Heart (tissue), 3 donors: ENCODE measurements around a stretch of chr7.

GRCh38 chr7:112571782-112572315 is 91.1 kb downstream of the LSMEM1 start:
- RAMPAGE, long total RNA, 2 experiments = no peak in any of the 2 experiments

DNA sequence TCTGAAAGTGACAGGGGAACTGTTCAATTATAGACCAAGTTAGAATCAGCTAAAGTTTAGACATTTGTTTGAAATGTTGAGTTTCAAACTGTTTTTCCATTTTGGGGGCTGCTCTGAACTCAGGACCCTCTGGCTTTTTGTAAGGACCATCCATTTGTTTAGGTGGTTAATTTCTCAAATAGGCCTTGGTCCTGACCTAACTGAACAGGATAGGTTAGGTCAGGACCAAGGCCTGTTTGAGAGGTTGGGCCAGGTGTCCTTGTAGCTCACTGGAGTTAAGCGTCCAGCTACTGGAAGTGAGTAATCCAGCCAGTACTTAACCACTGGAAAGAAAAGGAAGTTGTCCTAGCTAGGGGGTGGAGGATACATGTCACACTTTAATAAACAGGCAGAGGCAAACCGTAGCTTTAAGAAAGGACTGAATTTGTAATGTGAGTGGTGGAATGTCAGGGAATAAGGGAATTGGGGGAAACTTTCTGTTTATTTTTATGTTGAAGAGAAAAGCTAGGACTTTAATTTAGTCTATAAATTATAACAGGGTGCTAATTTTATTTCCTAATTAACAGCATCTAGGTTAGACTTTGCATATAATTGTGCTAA is 50.9 kb upstream of the BMT2 start:
- RAMPAGE, long total RNA, 2 experiments = no peak in any of the 2 experiments

DNA sequence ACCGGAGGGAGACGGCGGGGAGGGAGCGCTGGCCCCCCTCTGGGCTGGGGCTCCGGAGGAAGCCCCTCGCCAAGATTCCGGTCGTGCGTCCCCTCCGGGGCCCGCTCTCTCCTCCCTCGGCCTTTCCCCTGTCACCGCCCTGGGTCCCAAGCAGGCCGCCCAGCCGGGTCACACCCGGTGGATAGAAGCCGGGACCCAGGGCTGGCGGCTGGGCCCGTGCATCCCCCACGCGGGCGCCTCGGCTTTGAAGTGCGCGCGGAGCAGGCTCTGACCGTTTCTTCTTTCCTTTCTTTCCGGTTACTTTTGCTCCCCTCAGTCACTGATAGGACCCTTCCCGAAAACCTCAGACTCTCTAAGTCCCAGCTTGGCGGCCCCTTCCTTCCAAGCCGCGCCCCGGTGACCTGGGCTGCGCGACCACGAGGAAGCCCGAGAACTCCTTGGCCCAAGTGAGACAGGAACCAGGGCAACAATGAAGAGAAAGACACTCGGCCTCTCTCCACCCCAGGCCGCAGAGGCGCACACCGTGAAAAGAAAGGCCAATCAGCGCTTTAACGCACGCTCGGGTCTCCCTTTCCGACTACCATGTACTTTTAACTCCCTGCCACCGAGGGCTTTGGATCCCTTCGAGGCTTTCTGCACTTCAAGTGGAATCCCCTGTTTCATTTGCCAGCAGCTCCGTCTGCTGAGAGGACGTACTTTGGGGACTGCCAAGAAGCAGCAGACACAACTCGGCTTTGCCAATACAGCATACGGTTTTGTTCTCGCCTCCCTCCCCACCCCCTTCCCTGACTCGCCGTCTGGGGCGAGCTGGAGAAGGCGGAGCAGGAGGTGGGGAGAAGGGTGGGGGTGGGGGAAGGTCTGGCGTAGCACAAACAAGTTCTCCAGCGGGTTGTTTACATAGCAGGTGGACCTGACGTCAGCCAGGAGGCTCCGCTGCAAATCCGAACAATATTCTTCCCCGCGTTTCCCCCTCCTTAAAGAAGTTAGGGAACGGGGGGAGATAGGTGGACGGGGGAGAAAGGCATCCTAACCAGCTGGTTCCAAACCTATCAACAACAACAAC is 166.5 kb upstream of the PPP1R3A start:
- RAMPAGE, long total RNA, 2 experiments = no peak in any of the 2 experiments

DNA sequence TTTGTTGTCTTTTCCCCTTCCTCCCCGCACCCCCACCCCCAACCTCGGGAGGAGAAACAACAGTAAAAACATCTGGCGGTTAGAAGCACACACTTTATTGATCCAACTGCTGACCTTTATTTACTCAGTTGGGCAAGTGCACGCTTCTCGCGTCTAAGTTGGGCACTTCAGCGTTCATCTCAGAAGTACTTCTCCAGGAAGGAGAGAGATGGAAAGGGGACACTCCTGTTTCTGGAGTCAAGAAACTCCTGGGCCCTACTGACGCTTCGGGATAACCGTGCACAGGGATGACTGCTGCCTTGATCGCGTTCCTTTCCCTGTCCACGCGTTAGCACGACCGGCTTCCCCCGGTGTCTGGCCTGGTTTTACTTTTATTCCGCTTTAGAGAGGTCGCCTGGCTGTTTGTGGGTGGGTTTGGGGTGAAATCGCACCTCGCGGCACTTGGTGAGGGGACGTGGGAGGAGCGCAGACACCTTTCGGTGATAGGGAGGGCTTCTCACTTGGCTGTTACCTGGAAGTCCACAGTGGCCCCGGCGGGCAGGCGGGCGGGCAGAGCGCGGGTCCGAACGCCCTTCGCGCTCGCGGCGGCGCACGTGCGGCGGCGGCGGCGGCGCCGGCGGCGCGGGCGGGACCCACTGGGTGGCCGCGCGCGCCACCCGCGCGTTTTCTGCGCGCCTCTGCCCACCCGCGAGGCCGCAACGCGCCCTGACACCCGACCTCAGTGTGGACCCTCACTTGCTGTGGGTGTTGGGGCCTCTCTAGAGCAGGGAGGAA is 168.4 kb upstream of the PPP1R3A start:
- RAMPAGE, long total RNA, 2 experiments = no peak in any of the 2 experiments

- RAMPAGE, long total RNA, 2 experiments = no peak in any of the 2 experiments
Measured at GRCh38 chr7:114088072-114088699, 169.4 kb upstream of the PPP1R3A start.

GRCh38 chr7:114737416-114737724 is 184.5 kb upstream of the MDFIC start:
- RAMPAGE, long total RNA, 2 experiments = no peak in any of the 2 experiments

DNA sequence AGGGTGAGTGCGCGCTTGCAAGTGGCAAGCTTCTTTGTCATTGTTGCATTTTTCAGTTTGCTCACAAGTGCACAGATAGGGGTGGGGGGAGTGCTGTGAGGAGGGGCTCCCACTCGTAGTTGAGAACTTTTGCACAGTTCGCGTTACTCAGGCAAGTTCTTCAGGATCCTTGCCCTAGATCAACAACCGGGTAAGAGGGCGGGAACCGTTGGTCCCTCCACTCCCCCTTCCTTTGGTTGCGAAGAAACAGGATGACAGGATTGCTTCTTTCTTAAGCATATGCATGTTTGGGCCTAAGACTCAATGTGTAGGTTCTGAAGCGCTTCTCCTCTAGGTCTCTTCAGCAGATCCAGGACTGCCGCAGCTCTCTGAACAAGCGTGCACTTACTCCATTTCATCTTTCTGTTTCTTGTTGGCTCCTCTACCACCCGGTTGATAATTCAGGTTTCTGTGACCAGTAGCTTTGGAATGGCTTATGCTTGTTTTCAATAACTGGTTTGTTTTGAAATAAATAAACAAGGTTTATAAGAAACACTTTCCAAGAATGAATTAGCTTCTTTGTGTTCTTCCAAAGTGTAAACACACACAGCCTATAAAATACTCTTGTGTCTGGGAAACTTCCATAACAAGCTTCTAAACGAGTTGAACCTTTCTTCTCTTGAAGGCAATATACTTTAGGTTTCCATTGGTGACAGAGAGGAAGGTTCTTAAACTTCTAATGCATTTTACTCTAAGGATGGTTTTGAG is 1.4 kb downstream of the MDFIC start:
- RAMPAGE, long total RNA, 2 experiments = no peak in any of the 2 experiments

GRCh38 chr7:115230984-115231654 is 309.2 kb downstream of the MDFIC start:
- RAMPAGE, long total RNA, 2 experiments = no peak in any of the 2 experiments

DNA sequence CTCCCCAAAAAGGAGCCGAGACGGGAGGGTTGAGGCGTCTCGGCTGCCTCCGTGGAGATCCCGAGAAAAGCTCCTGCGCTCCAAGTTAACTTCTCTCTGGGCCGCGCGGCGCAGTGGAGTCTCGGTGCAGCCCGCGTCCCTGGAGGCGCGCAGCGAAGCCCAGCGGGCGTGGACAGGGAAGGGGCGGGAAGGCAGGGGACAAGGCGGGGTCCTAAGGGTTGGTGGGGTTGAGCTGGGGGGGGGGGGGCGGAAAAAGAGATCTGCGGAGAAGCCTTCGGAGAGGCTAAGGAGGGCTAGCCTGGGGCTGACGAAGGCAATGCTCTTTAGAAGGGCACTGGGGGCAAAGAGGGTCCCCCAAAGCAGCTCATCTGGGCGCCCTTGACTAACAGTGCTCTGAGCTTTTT is 553.1 kb downstream of the TFEC start:
- RAMPAGE, long total RNA, 2 experiments = no peak in any of the 2 experiments

DNA sequence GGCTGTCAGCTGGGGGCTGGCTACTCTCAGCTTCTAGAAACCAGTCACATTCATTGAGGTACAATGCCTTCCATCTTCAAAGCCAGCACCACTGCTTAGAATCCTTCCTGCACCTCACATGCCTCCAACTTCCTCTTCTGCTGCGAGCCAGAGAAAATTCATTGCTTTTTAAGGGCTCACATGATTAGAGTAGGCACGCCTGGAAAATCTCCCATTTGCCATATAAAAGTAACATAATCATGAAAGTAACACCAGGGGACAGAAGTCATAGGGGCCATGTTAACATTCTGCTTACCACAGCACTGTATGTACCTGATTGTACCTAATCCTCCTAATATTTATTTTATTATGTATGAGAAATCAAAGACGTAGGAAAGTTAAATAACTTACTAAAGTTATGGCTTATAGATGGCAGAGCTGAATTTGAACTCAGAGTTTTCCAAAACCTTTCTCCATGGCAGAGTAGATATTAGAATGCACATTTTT is 28.8 kb downstream of the TES start:
- RAMPAGE, long total RNA, 2 experiments = no peak in any of the 2 experiments

DNA sequence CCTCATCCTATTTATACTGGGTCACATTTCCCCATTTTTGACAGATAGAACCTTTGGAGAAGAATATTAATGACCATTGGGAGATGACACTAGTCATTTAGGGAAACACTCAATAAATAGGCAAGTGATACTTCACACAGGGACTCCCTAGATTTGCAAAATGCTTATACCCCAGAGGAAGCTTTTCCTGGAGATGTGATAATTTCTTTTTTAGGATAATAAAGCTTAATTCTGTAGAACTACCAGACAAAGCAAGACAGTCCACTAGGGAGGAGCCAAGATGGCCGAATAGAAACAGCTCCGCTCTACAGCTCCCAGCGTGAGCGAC is 91.0 kb upstream of the CAV2 start:
- RAMPAGE, long total RNA, 2 experiments = no peak in any of the 2 experiments

DNA sequence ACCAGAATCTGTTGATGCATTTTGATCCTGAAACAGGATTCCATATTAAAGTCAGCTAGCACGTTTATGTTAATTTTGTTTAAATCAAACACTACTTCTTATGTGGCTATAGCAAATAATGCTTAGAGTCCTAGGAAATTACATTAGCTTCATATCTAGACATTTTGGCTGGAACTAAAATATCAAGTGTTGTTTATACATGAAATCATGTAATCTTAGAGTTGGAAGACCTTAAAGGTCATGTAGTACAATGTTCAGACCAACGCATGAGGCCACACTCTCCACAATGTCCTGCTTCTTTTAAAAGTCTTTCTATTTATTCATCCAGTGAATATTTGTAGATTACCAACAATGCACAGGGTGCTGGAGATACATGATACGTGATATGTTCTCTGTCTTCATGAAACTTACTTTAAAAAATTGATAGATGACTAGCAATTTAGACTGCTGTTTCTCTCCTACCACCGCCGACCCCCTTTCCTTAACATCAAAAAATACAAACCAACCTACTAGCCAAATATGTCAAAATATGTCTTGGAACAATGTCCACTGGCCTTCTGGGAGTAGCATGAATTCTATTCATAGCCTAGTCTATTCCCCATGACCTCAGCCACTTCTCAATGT is 59.7 kb upstream of the CAV2 start:
- RAMPAGE, long total RNA, 2 experiments = no peak in any of the 2 experiments

GRCh38 chr7:116503748-116504240 is 4.3 kb downstream of the CAV2 start:
- RAMPAGE, long total RNA, 2 experiments = no peak in any of the 2 experiments

- RAMPAGE, long total RNA, 2 experiments = no peak in any of the 2 experiments
Measured at GRCh38 chr7:116522285-116522828, 2.5 kb upstream of the CAV1 start.

GRCh38 chr7:116525400-116525803 is 566 bp downstream of the CAV1 start:
- RAMPAGE, long total RNA, 2 experiments = no peak in any of the 2 experiments

GRCh38 chr7:116576794-116577339 is 52.0 kb downstream of the CAV1 start:
- RAMPAGE, long total RNA, 2 experiments = no peak in any of the 2 experiments

- RAMPAGE, long total RNA, 2 experiments = no peak in any of the 2 experiments
Measured at GRCh38 chr7:116671466-116672131, 397 bp upstream of the MET start.

GRCh38 chr7:116726860-116727723 is 55.1 kb downstream of the MET start:
- RAMPAGE, long total RNA, 2 experiments = no peak in any of the 2 experiments

DNA sequence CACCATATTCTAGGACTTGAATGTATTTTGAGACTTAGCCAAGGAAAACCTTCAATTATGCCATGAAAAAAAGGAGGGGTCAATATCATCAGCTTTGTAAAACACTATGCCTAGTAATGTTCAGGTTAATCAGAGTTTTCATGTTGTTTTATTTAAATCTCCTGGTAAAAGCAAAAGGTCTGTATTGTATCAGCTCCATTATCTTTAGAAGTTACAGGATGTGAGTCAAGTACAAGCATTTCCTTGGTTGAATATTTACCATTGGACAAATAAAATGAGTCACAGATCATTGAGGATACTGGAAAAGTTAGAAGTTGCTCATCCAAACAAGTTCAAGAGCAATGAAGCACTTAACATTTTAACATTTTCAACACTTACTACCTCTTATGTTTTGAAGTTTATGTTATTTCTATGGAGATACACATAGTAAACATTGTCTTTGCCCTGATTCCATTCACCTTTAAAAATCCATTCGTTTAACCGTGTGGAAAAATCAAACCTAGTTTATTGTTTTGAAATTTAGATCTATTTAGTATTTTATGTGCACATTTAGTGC is 89.9 kb upstream of the CAPZA2 start:
- RAMPAGE, long total RNA, 2 experiments = no peak in any of the 2 experiments

DNA sequence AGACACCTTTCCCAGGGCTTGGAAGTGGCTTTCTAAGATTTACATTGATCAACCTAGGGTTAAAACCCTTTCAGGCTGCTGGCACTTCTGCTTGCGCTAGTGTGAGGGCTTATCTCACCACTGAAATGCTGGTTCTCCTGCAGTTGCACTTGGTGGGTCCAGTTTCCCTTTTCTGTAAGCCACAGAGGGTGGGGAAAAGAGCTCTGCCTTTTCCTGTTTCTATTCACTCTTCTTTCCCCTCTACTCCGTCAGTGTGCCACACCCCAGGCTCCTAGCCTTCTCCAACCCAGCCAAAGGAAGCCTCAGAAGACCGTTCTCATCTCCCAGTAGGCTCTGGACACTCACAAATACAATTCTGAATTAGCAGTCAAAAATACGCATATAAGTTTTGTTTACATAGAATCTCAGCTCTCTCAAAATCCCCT is 19.0 kb upstream of the CAPZA2 start:
- RAMPAGE, long total RNA, 2 experiments = no peak in any of the 2 experiments